Peripheral blood mononuclear cell (primary cell): ENCODE measurements around the gene C1orf100.

- PRO-cap, 8 experiments: peak in 2 of 8 experiments; most common plus-strand start chr1:244055096 (in 2)
Observed at GRCh38 chr1:244055015-244055192, 3.8 kb downstream of the ZBTB18 start.

DNA sequence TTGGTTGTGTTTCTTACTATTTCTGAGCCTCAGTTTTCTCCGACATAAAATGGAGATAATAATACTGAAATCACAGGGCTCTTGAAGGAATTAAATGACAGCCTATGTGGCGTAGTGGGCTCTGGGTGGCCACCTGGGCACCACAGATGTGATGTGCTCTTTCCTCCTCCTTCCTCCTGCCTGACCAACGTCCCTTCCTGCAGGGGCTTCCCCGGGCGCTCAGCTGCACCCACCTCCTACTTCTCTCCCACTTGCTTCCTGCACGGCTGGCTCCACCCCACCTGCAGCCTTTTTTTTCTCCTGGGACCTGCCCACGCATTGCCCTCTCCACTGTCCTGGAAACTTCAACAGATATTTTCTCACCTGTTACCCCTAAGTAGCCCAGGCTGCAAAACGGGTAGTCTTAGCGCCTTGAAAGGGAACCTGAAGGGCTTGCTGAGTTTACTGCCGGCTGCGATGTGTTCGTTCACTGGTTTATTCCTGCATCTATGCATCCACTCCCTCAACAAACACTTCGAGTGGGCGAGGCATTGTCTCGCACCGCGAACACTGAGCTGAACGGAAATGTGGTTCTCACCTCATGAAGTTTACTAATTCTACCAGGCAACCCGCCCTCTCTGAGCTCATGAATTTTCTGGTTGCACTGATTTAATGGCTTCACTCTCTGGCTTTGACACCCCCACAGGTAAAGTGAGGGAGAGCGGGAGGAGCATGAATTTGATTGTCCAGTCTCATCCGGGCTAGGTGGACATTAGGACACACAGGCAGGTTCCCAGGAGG lies 23.6 kb downstream of the ZBTB18 start:
- PRO-cap, 8 experiments: peak in 8 of 8 experiments; most common plus-strand start position 682 of the sequence (in 4); most common minus-strand start position 551 of the sequence (in 7)

GRCh38 chr1:244075231-244076043 lies 24.4 kb downstream of the ZBTB18 start:
- PRO-cap, 8 experiments: peak in 5 of 8 experiments; most common plus-strand start chr1:244075367 (in 1); most common minus-strand start chr1:244075305 (in 5)

DNA sequence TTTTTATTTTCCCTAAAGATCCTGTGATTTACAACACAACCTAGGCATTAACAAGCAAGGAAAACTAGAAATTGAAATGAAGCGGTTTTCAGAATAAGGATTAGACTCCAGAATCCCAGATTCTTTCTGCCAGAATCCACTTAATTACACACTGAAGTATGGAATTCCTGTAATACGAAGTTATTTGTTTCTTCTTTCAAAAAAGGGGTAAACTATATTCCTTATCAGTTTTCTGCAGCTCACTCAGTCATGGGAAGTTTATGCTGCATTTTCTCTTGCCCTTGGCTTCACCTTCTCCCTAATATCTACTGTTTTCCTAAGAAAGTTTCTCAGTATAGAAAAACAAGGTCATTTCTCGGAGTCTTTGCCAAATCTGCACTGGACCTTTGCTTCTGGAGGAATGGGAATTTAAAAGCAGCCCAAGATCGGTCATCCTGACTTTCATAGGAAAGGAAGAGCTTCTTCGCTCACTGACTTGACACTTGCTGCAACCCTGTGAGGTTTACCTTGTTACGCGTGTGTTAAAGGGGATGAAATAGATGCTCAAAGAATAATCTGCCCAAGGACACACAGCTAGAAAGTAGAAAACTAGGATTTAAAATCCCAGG lies 51.5 kb upstream of the C1orf100 start:
- PRO-cap, 8 experiments: no peak in any of the 8 experiments

DNA sequence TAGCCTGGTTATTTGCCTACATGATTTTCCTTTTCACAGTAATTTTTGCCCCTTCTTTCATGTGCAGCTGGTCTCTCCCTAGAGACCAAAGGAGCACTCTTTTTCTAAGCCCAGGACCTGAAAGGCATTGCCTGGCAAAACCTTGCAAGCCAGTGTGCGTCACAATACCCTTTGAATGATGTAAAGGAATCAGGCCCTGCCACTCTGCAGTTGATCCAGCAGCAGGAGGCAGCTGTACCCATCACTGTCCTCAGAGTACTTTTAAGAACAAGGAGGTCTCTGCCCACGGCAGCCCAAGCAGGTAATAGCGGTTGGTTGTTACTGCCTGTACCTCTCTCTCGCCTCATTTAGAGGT lies at the start of gene C1orf100:
TSS of gene C1orf100 (plus strand) at position 202 of the 355 bp plus-strand sequence.
- PRO-cap, 8 experiments: no peak in any of the 8 experiments

DNA sequence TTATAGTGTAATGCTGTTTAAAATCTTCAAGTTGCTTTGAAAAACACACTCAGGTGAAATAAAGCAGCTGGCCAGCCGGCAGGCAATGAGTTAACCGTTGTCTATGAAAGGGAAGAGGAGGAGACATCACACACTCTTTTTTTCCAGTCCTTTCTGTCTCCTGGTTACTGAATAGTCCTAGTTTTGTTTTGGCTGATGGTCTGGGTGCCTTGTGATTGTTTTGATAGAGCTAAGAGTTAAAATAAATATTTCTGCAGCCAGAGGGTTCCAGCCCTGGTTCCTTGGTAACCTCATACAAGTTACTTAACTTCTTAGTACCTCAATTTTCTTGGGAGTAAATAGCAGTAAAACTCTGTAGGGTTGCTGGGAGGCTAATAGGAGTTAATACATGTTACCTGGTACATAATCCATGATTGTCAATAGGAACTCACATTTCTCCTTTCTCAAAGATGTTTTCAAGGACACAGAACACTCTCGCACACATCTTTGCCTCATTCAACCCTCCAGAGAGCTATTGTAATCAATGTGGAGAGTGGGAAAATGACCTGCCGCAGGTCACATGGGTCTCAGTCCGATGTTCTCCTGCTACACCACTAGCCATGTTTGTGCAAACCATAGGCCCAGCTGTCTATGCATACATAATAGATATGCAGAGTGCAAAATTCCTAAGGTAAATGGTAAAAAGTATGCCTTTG lies 9.8 kb downstream of the C1orf100 start:
- PRO-cap, 8 experiments: no peak in any of the 8 experiments

GRCh38 chr1:244437416-244438102 lies 14.2 kb downstream of the ADSS2 start:
- PRO-cap, 8 experiments: peak in 6 of 8 experiments; most common minus-strand start chr1:244437652 (in 6)

DNA sequence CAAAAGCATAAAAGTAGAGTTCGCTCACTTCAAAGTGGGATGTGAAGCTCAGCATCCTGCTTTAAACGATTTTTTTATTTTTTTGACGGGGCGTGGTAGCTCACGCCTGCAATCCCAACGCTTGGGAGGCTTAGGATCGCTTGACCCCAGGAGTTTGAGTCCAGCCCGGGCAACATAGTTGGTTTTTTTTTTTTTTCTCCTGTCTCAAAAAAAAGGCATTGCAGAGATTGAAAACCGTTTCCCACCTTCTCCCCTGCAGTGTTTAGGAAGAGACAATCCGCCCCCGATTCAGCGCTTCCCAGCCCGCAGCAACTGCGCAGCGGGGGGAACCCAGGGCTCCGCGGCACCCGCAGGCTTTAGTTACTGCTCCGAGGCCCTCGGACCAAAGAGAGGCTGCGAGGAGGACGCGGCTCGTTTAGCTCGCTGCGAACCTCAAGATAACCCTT lies 930 bp downstream of the ENSG00000284188 start:
- PRO-cap, 8 experiments: peak in 2 of 8 experiments; most common plus-strand start position 385 of the sequence (in 2); most common minus-strand start position 347 of the sequence (in 1)

- PRO-cap, 8 experiments: peak in 3 of 8 experiments; most common minus-strand start chr1:244850186 (in 2)
Observed at GRCh38 chr1:244849613-244850390, 14.3 kb downstream of the COX20 start.

GRCh38 chr1:244850391-244850677 lies 14.0 kb downstream of the HNRNPU start:
- PRO-cap, 8 experiments: peak in 1 of 8 experiments; most common minus-strand start chr1:244850428 (in 1)

DNA sequence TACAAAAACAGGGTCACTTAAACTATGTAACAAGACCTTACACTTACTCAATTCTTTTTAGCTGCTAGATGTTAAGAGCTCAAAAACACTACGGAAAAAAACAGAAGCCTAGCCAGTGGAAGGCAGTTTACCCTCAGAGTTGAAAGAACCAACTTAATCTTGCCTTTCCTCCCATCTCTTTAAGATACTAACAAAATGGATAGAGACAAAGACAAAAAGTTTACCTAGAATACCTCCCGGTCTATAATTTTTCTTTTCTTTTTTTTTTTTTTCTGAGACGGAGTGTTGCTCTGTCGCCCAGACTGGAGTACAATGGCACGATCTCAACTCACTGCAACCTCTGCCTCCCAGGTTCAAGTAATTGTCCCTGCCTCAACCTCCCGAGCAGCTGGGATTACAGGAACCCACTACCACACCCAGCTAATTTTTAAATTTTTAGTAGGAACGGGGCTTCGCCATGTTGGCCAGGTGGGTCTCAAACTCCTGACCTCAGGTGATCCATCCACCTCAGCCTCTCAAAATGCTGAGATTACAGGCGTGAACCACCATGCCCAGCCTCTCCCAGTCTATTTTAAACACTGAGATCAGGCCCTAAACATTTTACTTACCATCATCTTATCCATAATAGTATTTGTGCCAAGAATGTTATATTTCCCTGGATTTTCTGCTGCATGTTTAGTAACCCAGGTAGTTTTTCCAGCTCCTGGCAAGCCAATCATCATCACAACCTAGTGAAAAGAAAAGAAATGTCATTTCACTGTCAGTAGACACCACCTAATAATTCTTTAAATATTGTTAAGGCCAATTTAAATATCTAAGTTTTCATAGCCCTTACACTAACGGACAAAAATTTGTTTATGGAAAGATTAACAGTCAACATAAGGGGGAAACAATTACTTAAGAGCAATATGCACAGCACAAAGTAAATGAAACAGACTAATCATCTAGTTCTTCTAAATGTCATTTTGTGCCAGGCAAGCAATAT lies 7.1 kb downstream of the HNRNPU start:
- PRO-cap, 8 experiments: peak in 3 of 8 experiments; most common minus-strand start position 565 of the sequence (in 3)

DNA sequence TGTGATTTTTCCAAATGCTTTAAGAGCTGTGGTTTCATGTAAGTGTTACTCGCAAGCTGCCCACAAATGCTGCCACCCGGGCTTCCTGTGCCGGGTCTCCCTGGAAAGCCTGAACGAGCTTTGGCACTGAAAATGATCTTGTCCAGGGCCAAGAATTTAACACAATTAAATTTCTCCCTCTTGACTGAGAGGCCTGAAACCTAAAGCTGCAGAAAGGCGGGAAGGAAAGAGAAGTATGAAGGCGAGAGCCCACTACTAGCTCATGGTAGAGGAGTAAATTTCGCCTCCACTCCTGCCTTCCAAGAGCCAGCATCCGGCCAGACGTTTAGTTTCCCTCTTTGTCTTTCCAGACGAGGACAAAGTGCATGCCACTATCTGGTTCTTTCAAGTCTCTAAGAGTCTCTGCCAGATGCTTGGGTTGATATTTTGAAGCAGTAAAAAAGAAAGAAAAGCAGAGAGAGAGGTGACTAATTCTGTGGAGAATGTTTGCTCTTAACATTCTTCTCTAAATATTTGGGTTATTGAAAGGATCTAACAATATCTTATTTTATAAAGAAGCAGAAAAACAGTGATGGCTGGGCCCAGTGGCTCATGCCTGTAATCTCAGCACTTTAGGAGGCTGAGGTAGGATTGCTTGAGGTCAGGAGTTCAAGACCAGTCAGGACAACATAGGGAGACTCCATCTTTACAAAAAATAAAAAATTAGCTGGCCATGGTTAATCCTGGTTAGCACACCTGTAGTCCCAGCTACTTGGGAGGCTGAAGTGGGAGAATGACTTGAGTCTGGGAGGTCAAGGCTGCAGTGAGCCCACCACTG lies 5.1 kb upstream of the EFCAB2 start:
- PRO-cap, 8 experiments: no peak in any of the 8 experiments

GRCh38 chr1:245108124-245108745 lies 46.5 kb upstream of the KIF26B start:
- PRO-cap, 8 experiments: no peak in any of the 8 experiments

- PRO-cap, 8 experiments: no peak in any of the 8 experiments
Observed at GRCh38 chr1:245421724-245422208, 267.0 kb downstream of the KIF26B start.

DNA sequence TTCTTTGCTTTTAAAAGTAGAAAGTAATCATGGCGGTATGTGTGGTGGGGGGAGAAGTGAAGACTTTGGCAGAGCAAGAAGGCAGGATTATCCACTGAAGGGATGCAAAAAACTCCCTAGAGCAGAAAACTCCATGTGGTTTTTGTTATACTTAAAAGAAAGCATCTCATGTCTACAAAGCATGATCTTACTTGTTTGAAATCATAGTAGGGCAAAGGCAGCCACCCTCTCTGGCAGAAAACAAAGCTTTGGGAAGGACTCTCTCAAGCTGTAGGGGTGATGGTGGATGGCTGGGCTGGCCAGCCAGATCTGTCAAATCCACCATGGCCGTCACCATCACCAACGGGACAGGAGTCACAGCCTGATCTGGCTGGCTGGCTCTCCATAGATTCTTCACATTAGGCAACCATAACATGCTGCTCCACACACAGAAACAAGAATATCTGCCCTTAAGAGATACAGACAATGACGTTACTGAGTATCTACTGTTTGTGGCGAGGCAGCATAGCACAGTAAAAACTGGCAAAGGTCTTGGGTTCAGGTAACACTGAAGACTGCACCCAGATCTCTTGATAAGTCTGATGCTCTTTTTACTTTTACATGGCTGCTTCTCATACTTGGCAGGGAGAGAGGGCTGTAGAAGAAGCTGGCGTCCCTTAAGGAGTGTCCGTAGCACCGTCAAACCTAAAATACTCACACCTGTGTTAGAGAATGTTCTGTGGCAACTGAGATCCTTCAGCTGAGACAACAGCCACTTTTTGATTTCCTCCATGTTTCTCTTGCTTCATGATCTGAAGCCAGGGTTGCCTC lies 589.1 kb downstream of the SMYD3 start:
- PRO-cap, 8 experiments: no peak in any of the 8 experiments

DNA sequence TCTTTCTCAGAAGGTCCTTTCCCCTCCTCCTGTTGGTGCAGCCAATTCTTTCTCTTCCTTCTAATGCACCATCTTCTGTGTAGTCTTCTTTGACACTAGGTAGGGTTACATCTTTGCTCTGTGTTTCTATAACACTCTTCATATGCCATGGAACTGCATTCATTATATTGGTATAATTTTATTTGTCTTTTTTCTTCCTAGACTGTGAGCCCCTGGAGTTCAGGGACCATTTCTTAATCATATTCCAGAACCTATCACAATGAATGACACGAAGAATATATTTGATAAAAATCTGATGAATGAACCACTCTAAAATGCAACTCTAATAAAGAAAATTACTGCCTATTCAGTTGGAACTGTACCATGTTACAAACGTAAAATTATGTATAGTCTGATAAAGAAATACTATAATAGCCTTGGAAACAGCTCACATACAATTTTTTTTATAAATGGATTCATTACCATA lies 398.2 kb downstream of the SMYD3 start:
- PRO-cap, 8 experiments: no peak in any of the 8 experiments

GRCh38 chr1:246249828-246250504 lies 257.1 kb downstream of the SMYD3 start:
- PRO-cap, 8 experiments: no peak in any of the 8 experiments

DNA sequence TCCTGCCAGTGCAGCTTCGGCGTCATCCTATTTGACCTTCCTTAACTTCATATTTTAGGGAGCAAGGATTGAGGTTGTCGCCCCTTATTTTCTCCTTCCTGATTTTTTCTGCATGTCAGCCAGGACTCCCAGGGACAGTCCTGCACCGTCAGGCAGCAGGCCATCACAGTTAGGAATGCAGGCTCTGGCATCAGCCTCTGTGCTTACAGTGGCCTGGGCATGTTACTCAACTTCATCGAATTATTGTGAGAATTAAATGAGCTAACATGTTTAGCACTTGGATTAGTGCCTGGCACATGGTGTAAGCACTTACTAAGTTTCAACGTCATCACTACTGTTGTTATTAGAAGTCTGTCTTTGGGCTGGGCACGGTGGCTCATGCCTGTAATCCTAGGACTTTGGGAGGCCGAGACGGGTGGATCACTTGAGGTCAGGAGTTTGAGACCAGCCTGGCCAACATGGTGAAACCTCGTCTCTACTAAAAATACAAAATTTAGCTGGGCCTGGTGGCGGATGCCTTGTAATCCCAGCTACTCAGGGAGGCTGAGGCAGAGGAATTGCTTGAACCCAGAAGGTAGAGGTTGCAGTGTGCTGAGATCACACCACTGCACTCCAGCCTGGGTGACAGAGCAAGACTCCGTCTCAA lies 45.1 kb downstream of the SCCPDH start:
- PRO-cap, 8 experiments: no peak in any of the 8 experiments

- PRO-cap, 8 experiments: no peak in any of the 8 experiments
Observed at GRCh38 chr1:247127660-247128122, 23.5 kb upstream of the ZNF669 start.

DNA sequence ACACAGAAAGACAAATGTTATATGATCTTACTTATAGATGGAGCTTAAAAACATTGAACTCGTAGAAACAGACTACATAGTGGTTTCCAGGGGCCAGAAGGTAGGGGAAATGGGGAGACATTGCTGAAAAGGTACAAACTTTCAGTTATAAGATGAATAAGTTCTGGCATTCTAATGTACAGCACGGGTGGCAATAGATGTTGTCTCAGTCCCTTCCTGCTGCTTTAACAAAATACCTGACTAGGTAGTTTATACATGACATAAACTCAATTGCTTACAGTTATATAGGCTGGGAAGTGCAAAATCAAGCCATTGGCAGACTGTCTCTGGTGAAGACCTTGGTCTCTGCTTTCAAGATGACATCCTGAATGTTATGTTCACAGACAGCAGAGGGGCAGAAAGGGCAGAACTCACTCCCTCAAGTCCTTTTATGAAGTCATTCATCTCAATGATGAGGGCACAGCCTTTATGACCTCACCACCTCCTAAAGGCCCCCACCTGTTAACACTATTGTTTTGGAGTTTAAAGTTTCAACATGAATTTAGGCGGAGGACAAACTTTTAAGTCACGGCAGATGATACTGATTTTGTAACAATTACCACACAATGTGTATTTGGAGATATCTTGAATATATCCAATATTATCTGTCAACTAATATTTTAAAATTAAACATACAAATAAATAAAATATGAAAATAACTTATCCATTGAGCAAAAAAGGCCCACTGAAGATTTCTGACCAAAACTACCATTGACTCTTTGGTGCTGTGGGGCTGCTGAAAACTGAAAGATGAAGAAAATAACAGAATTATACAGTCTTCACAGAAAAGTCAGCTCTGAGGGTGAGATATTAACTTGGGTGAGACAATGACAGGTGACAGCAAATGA lies 22.0 kb downstream of the ZNF124 start:
- PRO-cap, 8 experiments: no peak in any of the 8 experiments